Jejunum (tissue), 1 donor: ENCODE measurements around a stretch of chr14.

DNA sequence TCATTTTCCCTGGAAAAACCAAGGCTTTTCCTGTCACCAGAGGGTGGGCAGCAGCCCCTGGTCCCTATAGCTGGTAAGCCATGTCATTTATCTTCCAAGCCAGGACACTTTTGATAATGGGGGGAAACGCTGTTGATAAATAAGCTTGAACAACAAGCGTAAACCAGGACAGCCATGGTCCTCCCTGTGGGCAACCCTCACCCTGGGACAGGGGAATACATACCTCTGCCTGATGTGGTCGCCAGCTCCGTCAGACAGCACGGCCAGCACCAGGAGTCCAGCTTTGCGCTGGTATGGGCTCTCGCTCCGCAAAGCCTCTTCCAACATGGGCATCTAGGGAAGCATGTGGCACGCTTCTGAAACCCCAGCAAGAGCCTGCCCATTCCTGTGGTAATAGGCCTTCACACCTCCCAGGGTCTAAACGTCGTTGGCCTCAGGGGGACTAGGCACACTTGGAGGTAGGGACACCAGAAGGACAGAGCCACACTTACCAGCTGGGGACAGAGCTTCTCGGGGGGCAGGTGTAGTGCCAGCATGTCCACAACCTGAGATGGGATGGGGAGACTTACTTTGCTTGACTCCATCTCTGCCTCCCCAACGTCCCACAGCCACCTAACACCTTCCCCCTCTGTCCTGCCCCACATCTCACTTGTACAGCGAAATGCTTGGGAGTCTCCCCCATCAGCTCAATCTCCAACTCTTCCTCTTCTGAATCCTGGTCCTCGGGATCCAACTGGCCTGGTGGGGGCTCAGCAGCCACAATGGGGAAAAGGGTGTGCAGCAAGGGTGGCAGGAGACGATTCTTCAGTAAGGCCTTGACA is 2.8 kb downstream of the IPO4 start:
- PRO-cap, result no peak

GRCh38 chr14:24189531-24189936 is 918 bp upstream of the IPO4 start:
- PRO-cap, result no peak

DNA sequence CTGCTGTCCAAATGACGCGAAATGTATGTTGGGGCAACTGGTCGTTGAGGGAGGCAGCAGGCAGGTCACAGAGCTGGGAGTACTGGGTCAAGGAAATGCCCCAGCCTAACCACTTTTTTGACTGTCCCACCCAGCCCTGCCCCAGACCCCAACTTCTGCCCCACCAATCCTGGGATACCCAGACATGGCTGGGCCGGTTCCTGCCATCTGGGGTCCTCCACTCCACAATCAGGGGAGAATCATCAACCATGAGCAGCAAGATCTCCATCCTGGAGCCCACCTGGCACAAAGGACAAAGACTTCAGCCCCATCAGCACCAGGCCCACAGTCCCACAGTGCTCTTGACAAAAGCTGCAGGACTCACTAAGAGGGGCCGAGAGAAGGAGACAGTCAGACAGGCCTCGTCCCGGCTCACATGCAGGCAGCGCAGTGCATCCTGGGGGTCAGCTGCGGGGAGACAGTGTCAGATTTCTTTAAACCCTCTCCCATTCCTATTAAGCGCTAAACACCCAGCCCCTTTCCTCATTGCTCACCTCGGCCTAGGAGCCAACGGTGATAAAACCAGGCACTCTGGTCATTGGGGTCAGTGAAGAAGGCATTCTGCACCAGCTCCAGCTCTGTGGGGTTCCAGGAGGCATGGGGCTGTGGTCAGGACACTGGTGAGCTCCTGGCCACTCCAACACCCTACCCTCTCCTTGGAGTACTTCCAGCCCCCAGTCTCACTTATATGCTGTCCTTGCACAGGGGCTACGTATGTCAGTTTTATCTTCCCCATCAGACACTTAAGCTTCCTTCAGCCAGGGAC is 2.6 kb downstream of the RABGGTA start:
- PRO-cap, result no peak

DNA sequence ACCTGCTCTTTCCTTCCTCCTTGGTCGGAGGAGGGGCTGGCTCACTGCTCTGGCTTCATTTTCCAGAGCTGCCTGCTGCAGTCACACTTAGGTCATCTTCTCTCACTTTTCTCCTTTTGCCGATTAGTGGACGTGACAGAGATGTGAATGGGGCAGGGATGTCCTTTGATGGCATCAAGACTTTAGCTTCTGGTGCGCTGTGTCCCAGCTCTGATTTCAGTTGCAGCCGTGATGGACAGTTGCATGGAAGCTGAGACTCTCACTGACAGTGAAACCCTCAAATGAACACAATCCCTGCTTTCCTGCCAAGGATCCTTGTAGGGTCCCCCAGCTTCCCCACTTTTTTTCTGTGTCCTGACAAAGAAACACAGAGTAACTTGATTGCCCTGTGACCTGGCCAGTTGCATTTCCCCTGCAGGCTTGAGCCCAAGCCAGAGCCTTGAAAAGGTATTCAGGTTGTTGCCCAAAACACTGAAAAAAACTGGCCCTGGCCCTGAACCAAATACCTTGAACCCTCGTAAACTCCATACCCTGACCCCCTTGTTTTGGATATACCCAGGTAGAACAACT is 785 bp upstream of the CIDEB start:
- PRO-cap, result no peak

DNA sequence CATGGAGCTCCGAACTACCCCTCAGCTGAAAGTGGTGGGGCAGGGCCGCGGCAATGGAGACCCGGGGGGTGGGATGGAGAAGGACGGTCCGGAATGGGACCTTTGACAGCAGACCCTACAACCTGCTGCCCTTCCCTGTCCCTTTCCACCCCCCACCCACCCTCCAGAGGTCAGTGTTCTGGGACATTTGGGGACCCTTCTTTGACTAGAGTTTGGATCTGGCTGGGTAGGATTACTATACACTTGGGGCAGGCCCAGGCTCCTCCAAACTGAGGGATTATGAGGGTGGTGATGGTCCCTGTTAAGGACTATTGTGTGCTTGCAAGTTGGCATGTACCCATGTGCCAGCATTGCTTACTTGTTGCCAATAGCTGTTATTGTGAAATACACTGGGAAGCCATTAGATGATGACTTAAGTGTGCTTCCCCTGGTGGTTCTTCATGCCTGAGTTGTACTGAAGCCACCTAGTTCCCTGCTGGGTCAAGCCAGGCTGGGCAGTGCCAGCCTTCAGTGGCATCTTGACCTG is 397 bp downstream of the LTB4R start:
- PRO-cap, result no peak

GRCh38 chr14:24314401-24315069 is 3.2 kb downstream of the LTB4R start:
- PRO-cap, result no peak

GRCh38 chr14:24366546-24367271 is 1.3 kb upstream of the NFATC4 start:
- PRO-cap, result bidirectional peak, plus-strand start at chr14:24366876, minus-strand start at chr14:24366652

- PRO-cap, result no peak
These were observed 836 bp upstream of the NFATC4 start for GRCh38 chr14:24367272-24367424.

GRCh38 chr14:24432405-24433581 is 3.0 kb downstream of the KHNYN start:
- PRO-cap, result no peak

DNA sequence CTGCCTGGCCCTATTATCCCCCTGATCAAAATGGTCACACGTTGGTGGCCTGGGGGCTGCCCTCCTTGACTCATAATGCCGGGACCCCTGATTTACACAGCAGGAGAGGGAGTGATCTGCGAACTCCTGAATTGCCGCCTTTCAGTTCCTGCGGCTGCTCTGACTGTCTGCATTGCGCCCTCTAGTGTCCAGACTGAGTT is 44.8 kb upstream of the GZMB start:
- PRO-cap, result no peak

DNA sequence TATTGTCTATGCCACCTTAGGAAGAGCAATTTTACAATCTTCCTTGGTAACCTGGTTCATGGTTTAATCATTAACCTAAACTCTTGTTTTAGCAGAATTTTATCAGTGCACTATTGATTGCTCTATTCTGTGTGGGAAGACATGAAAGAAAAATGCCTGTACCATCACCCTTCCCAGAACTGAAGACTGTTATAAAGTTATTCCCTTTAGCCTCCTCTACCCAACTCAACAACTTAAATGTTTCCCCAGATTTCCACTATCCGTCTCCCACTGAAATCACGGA is 183.3 kb upstream of the GZMB start:
- PRO-cap, result no peak

- PRO-cap, result no peak
These were observed 169.9 kb downstream of the STXBP6 start for GRCh38 chr14:24880053-24880419.

GRCh38 chr14:25009426-25010337 is 40.3 kb downstream of the STXBP6 start:
- PRO-cap, result no peak

DNA sequence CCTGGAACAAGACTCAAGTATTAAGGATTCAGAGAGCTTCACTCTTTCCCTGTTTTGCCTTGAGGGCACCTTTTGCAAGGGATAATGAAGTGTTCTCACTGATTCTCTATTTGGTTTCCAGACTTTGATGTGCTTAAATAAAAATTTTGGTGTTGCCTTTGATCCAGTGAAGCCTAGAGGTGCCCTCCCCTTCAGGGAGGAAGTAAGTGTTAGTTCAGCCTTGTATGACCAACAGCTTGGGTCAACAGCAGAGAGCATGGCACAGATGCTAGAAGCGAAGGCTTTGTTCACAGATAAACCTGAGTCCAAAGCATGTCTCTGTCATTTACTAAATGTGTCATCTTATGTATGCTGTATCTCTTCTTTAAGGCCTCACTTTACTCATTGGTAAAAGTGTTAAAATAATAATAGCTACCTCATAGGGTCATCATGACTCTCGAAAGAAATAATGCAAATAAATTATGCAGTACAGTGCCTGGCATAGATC is 52.9 kb upstream of the STXBP6 start:
- PRO-cap, result no peak

DNA sequence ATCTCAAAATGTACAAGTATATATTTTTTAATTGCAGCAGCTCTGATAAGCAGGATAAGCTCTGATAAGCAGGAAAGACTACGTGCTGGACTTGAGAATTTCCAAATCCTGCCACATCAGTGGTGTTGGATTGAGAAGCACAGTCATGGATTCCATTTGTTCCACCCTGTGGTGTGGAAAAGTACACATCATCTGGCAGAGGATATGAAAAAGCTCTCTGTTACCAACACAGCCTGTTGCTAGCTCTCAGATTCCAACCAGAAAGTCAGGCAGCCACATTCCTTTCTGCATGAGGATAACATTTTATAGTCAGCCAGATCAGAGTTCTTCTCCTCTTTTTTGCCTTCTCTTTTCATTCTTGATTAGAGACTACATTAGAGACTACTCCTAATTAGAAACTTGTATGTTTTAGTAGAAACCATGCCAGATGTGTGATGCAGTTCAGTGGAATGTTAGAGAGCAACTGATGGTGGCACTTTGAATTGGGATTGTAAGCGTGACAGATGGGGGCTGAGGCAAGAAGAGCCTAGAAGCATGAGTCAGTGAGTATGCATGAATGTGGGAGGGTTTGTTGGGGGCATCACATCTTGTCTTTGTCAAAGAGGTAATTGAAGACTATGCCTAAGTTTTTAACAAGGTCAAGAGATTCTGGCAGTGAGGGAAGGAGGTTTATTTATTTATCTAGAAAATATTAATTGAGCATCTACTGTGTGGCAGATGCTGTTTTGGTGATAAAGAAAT is 61.2 kb upstream of the STXBP6 start:
- PRO-cap, result no peak

GRCh38 chr14:26595234-26595820 is 2.5 kb downstream of the NOVA1 start:
- PRO-cap, result no peak

GRCh38 chr14:27131930-27132129 is 534.0 kb upstream of the NOVA1 start:
- PRO-cap, result unidirectional peak, minus-strand start at chr14:27131985

- PRO-cap, result no peak
These were observed 502.2 kb upstream of the FOXG1 start for GRCh38 chr14:28264240-28264881.

- PRO-cap, result unidirectional peak, plus-strand start at chr14:29606021
These were observed 321.8 kb downstream of the PRKD1 start for GRCh38 chr14:29605933-29606197.

DNA sequence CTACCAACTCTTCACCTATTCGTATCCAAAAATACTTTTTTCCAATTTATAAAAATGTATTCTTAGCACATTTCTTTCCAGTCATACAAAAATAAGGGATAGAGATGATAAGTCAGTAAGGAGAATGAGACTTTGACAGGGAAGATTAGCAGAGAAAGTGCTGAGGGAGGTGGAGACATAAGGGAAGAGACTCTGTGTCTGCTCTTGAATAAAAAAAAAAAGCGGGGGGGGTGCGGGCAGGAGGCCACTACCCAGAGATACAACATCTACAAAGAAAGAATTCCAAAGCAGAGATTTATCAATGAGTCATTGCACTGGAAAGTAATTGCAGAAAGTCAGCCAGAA is 267.0 kb upstream of the PRKD1 start:
- PRO-cap, result no peak